Metastatic Pancreatic Carcinoma in the Ovary (tissue), 1 donor: Measurements from ENCODE around the gene ADI1.

GRCh38 chr2:1823279-1823886, 79.1 kb upstream of the PXDN start:
- PRO-cap, result no peak

DNA sequence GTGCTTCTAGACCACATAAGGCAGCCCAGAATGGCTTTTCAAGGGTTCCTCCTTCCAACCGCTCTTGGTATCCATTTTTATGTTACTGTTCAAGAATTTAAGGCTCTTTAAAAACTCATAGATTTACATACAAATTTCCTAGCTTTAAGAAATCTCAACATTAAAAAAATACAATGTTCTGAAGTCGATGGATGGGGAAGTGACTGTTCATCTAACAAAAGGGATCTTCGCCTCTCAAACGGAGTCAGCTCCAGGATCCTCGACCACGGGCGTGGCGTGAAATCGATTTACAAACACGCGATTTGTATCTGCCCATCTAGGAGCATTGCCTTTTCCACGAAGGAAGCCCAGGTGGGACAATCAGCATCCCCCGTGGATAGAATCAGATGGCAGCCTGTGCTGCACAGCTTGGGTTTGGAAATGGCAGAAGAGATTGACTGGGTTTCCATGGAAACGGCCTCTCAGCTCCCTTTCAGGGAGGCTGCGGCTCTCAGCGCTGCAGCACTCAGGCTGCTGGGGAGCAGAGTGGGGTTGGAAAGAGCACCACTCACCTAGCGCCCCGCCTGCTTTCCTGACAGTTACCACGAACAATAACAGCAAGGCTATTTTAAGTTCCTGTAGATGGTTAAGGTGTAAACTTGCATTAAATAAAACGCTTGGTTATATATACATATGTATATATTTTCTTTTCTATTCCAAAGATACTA, 110.8 kb upstream of the PXDN start:
- PRO-cap, result no peak

- PRO-cap, result no peak
Measured at GRCh38 chr2:2014121-2014858, 270.0 kb upstream of the PXDN start.

- PRO-cap, result no peak
Measured at GRCh38 chr2:3378164-3378436, 482 bp upstream of the EIPR1 start.

GRCh38 chr2:3518799-3519871, at the start of gene ADI1:
ADI1 (minus strand) TSS chr2:3519531.
- PRO-cap, result bidirectional peak, plus-strand start at chr2:3519260, minus-strand start at chr2:3518885; bidirectional peak, plus-strand start at chr2:3519605, minus-strand start at chr2:3519531

DNA sequence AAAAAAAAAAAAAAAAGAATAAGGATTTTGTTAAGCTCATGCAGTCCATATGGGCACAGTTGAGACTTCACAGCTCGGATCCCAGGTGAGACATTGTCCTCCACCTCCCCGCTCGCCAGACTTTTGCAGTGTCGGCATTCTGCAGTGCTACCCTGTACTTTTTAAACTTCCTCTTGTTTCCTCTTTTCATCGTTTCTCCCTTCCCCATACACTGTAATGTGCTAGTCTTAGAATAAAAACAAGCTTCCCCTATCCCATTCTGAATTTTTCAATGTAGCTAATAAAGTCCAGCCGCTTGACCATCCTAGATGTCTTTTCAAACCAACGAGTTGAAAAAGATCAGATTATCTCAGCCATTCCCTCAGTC, 524 bp upstream of the ADI1 start:
- PRO-cap, result no peak

- PRO-cap, result no peak
Measured at GRCh38 chr2:3533718-3534257, 14.5 kb upstream of the ADI1 start.

GRCh38 chr2:3536731-3537168, 17.4 kb upstream of the ADI1 start:
- PRO-cap, result no peak

- PRO-cap, result no peak
Measured at GRCh38 chr2:3577641-3578422, 2.8 kb downstream of the RPS7 start.

GRCh38 chr2:3611049-3611703, 16.3 kb downstream of the COLEC11 start:
- PRO-cap, result no peak

DNA sequence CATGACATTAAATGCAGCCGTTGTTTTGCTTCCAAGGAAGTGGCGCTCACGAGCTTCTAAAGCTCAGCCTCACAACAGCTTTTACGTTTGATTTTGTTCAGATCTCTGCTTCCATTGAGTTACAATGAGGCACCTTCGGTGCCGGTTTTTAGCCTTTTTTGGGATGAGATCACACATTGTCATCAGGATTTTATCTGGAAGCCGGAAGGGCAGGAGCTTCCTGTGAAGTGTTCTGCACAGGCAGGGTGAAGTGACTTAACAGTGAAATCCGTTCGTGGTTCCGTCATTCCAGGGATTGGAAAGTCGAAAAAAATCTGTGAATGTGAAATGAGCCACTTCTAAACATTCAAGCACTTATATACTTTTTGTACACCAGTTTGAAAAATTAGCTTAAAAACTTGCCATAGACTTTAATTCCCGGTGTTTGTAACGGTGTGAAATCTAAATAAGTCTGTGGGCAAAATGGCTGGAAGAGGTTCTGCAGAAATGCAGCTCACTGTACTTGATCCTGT, 209.9 kb downstream of the DCDC2C start:
- PRO-cap, result no peak

GRCh38 chr2:5696413-5696934, 4.3 kb downstream of the SOX11 start:
- PRO-cap, result bidirectional peak, plus-strand start at chr2:5696572, minus-strand start at chr2:5696464

DNA sequence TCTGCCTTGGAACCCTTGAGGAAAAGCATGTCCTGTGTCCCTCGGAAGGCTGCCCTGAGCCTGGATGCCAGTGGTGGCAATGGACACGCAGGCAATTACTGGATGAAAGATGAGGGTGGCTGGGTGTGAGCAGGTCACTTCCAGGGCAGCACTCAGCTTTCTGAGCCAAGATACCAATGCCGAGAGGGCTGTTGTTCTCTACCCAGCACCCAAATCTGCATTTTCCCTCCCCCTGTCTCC, 234.7 kb downstream of the SOX11 start:
- PRO-cap, result no peak

DNA sequence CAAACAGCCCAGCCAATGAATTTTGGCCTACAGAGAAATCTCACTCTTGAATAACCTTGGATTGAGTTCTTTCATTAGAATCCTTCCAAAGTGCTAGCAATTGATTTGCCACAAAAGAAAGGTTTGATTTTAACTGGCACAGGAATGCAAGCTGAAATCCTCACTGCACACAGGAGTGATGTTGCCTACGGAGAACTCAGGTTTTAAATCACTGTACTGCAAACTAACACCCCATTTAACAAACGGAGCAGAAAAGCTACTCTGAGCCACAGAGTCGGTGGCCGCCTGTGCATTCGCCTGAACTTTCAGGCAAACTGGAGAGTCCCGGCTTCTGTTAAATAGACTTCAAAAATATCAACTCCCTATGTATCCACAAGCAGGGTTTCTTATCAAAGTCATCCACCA, 510.1 kb downstream of the SOX11 start:
- PRO-cap, result no peak

DNA sequence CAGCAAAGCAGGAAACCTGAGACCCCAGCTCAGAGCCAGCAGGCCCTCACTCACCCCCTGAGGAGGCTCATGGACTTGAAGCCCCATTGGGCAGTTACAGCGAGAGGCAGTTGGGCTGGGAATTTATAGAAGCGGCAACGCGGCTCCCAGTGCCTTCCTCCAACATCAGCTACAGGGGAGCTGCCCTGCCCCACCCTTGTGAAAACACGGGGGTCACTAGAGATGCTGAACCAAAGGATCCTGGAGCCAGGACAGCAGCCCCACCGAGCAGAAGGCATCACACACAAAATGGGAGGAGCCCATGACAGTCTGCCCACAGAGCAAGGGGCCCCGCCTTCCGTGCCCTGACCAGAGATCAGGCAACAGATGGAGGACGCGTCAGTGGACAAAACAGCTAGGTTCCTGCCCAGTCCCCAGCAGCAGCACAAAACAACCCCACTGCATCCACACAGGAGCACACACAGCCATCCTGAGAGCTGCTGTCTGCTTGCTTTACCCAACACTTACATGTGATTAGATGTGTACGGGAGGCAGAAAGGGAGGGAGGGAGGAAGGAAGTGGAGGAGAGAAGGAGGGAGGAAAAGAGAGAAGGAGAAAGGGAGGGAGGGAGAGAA, 52.6 kb downstream of the CMPK2 start:
- PRO-cap, result no peak

DNA sequence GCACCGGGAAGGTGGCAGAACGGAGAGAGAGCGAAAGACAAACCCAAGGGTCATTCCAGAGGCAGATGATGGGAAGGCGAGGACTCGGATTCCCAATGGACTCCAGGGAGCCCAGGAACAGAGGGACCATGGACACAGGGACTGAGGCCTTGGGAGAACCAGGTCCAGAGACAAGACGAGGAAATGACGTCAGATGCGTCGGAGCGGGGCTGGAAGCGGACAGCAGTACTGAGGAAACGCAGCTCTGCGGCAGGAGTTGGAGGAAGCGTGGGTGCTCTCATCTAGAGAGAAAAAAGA, 44.9 kb downstream of the CMPK2 start:
- PRO-cap, result no peak

- PRO-cap, result no peak
Measured at GRCh38 chr2:6867163-6867508, 1.4 kb upstream of the CMPK2 start.

- PRO-cap, result no peak
Measured at GRCh38 chr2:6916934-6917125, 382 bp upstream of the RNF144A start.

- PRO-cap, result no peak
Measured at GRCh38 chr2:6993361-6993699, 76.1 kb downstream of the RNF144A start.

GRCh38 chr2:7010310-7010749, 93.1 kb downstream of the RNF144A start:
- PRO-cap, result no peak